GM12891 (cell line): ENCODE data around the gene CBX4.

GRCh38 chr17:79800049-79800805, 3.4 kb upstream of the CBX8 start:
- RRBS, result 6% methylated on average over 8 of the region's 33 CpGs

DNA sequence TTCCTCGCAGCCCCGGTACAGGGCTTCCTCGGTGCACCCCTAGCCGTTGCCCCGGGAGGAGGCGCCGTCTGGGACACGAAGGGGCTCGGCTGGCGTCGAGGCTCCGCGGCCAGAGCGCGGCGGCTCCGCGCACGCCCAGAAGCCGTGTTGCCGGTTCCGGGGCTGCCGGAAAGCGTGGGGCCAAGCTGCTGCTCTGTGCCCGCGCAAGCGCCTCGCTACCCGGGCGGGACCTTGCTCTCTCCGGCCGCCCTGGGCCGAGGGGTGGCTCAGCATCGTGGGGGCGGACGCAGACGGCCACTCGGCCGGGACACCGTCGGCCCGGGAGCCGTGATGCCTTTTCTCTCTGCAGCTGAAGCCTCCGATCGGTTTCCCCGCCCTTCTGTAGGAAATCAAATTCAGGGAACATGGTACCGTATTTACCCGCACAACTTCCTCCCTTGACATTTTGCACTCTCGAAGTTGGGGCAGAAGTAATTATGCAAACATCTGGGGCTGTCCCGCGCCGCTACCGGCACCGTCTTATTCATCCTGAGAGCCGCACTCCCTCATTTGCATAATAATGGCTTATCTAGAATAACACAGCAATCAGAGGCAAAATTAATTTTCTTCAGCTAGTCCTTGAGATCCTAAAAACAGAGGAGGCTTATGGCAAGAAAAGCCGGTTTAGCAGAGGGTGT, 7.4 kb upstream of the CBX8 start:
- RRBS, result 3% methylated on average over 14 of the region's 56 CpGs

GRCh38 chr17:79839366-79839514, at the start of gene CBX4:
TSS of gene CBX4 (minus strand) at chr17:79839440.
- RRBS, result under 1% methylated on average over 4 of the region's 23 CpGs

DNA sequence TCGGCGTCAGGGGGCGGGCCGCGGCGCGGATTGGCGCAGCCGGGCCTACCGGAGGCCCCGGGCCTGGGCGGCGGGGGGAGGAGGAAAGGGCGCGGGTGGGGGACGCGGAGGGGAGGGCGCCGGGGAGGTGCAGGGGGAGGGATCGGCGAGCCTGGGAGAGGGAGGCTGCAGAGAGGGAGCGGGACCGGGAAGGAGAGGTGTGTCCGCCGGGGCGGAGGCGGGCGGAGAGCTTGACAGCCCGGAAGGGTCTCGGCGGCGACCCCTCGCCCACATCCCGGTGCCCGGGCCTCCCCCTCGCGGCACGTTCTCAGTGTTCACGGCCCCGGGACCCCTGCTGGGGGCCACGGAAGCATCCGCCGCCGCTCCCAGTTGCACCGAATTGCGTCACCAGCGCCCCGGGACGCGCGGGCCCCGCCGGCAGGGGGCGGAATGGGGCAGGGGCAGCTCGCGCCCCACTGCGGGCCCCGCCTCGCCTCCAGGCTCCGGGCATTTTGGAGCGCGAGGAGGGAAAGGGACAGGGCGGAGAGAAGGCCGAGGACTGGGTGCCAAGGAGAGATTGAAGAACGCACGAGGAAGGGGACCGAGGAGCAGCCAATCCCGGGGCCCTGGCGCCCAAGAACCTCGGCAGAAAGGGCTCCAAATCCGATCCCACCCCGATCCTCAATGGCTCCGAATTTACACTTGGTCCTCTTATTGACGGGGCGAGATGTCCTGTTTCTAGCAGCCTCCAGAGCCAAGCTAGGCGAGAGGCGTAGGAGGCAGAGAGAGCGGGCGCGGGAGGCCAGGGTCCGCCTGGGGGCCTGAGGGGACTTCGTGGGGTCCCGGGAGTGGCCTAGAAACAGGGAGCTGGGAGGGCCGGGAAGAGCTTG, 509 bp upstream of the CBX4 start:
- RRBS, result 3% methylated on average over 39 of the region's 84 CpGs

DNA sequence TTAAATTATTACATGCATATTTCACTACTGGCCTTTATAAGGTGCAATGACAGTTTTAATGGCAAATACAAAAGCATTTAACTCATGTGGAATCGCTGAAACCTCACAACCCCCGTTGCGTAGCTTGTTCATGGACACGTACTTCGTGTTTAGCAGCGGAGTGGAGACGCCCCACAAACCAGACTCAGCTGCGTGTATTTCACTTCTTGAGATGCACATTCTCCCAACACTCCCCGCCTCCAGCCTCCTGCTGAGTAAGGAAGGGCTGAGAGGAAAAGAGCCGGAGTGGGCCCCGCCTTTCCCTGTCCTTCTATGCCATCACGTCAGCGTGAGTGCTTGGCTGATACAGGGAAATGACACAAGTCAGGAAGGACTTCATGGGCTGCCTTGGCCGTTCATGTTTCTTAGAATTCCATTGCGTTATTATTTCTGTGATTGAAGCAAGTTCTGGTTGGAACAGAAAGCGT, 68.6 kb upstream of the CBX4 start:
- RRBS, result no CpG with 5 or more reads among the region's 16 CpGs

DNA sequence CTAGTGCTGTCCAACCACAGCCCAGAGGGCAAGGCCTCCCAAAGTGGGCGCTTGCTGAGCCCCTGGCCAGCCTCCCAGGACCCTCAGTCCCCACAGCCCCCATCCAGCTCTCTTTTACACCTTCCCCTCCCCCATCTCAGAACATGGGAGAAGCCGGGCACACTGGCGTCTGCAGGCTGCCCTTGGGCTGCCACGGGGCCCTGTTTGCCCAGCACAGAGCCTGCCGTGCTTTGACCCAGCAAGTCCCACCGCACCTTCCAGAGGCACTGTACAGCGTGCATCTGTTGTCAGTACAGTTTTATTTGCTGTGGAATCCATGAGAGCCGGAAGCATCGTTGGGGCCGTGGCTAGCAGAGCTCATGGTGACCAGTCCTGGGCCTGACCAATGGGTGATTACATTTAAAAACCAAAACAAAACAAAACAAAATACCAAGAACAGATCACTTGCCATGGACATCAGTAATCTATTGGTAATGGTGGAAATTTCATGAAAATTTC, 96.2 kb upstream of the CBX4 start:
- RRBS, result no CpG with 5 or more reads among the region's 10 CpGs

DNA sequence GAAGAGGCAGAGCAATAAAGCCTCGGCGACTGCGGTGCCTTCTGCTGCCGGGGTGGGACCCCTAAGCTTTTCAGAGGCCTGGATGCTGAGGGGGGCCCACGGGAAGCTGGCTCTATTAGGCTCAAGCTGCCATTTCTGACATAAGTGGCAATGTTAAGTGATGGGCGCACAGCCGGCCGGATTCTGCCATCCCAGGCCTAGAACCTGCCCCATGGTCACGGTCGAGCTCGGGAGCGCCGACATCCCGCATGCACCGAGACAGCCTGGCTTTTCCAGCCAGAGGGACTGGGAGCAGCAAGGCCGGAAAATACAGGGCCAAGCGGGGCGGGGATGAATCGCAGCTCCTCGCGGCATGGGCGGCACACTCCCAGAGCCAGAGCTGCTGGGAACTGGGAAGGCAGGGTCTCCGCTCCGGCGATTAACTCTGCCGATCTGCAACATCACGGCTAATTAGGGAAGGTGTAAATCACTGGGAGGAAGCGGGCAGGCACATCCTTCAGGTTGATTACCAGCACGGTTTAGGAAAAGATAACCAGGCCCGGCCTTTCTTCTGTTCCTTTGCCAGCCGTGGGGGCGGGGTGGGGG, 57.7 kb downstream of the TBC1D16 start:
- RRBS, result 93% methylated on average over 4 of the region's 32 CpGs

- RRBS, result 3% methylated on average over 4 of the region's 34 CpGs
Measured at GRCh38 chr17:79987966-79989046, 47.4 kb downstream of the TBC1D16 start.

DNA sequence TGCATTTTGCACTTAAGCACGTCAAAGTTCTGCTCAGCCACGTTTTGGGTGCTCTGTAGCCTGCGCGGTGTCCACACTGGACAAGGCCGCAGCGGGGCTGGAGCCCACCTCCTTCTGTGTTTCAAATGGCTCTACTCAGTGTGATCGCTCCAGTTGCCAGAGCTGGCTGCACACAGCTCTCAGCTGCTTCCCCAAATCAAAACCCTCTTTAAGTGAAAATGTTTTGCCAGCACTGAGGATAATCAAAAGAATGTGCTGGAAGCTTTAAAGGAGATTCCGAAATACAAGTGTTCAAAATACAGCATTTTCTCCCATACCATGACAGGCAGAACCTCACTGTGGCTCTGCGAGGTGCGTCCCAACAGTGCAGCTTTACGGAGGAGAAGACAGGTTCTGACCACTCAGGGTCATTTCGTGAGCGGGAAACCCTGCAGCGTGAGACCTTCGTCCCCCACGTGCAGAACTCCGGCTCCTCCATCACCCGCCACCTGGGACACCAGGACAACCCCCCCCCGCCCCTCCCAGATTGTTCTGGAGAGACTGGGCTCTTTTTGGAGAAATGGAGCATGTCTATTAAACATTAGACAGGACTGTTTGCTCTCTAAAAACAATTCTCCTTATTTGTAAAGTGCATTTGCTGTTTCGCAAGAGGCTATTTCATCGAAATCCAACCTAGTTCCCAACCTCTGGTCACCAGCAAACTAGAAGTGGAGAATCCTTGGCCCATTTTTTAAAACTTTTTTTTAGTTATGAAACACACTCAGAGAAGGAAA, 16.6 kb downstream of the TBC1D16 start:
- RRBS, result no CpG with 5 or more reads among the region's 21 CpGs

GRCh38 chr17:80070794-80071999, 30.2 kb upstream of the GAA start:
- RRBS, result no CpG with 5 or more reads among the region's 31 CpGs

- RRBS, result 18% methylated on average over 4 of the region's 29 CpGs
Measured at GRCh38 chr17:80191932-80192742, 22.3 kb downstream of the CARD14 start.

- RRBS, result no CpG with 5 or more reads among the region's 12 CpGs
Measured at GRCh38 chr17:80253880-80254250, 6.8 kb upstream of the RNF213 start.

DNA sequence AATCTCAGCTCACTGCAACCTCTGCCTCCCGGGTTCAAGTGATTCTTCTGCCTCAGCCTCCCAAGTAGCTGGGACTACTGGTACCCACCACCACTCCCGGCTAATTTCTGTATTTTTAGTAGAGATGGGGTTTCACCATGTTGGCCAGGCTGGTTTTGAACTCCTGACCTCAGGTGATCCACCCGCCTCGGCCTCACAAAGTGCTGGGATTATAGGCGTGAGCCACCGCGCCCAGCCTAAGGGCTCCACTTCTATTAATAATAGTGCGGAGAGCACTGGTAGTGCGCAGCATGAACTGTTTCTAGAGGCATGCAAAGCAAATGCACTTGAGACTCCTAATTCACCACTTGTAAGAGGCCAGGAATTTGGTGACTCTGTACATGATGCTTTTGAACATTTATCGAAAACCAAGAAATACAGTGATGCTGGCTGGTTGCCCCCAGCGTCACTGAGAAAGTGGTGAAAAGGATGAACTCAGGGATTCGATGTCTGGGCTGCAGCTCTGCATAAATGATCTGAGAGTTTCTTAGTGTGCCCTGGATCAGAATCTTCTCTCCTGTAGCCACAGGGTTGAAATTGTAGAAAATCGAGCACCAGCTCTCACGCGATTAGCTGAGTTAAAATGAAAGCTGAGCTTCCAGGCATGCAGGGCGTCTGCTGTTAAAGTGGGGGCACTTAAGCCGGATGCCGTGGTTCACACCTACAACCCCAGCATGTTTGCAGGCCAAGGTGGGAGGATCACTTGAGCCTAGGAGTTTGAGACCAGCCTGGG, 4.6 kb downstream of the RNF213 start:
- RRBS, result no CpG with 5 or more reads among the region's 18 CpGs

GRCh38 chr17:80339415-80340295, 75.3 kb upstream of the ENDOV start:
- RRBS, result 98% methylated on average over 4 of the region's 35 CpGs

DNA sequence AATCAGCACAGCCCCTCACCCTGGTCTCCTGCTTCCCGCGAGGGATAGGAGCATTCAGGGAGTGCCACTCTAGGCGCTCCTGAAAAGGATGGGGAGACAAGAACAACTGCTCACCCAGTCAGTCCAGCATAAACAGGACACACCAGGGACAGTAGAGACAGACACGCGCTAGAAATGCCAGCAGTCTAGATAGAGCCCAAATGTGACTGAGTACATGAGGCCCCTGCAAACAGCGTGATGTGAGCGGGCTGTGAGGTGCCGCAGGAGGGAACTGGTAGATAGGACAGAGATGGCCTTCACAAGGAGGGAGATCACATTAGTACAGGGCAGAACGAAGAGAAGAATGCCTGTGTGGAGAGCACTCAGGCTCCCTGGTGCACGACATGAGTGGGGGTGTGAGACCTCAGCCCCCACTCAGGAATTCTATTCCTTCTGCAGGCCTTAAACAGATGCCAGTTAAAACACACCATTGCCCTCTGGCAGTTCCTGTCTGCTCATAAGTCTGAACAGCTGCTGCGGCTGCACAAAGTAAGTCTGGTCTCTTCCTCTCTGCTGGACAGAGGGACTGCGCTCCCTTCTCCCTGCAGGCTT, 25.5 kb upstream of the ENDOV start:
- RRBS, result no CpG with 5 or more reads among the region's 12 CpGs

DNA sequence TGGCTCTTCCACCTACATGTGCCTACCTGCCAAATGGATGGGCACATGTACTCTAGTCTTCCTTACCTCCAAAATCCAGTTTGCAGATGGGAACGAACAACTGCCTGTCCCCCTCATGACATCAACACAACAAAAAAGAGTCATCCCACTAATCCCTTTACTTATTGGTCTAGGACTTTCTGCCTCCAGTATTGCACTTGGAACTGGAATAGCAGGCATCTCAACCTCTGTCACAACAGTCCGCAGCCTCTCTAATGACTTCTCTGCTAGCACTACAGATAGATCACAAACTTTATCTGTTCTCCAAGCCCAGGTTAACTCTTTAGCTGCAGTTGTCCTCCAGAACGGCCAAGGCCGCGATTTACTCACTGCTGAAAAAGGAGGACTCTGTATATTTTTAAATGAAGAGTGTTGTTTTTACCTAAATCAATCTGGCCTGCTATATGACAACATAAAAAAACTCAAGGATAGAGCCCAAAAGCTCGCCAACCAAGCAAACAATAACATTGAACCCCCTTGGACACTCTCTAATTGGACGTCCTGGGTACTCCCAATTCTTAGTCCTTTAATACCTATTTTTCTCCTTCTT, 8.0 kb upstream of the ENDOV start:
- RRBS, result no CpG with 5 or more reads among the region's 7 CpGs

GRCh38 chr17:80437803-80438077, 22.8 kb downstream of the ENDOV start:
- RRBS, result no CpG with 5 or more reads among the region's 7 CpGs

GRCh38 chr17:80453843-80454285, 22.5 kb downstream of the NPTX1 start:
- RRBS, result no CpG with 5 or more reads among the region's 19 CpGs

GRCh38 chr17:80750932-80751438, 206.3 kb downstream of the RPTOR start:
- RRBS, result no CpG with 5 or more reads among the region's 14 CpGs

GRCh38 chr17:80758804-80759275, 214.2 kb downstream of the RPTOR start:
- RRBS, result no CpG with 5 or more reads among the region's 11 CpGs